Vermiform appendix (tissue), 1 donor: Measurements from ENCODE around the genes PHACTR3 and CDH4.

DNA sequence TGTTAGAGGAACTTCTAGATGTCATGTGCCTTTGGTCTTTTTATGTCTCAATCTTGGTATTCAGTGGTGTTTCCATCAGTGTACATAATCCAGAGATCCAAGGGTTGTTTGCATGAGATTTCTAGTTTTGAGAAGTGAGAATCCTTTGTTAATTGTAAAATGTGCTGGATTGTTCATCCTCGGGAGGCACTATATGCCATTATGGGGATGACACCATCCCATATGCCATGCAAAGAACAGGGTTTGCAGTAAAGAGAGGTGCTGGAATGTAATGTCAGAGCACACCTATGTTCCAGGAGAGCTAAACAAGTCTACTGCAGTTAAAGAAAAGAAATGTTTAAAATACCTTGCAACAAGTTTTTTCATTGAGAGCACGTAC, 29.2 kb downstream of the RAB22A start:
- PRO-cap, result no peak

DNA sequence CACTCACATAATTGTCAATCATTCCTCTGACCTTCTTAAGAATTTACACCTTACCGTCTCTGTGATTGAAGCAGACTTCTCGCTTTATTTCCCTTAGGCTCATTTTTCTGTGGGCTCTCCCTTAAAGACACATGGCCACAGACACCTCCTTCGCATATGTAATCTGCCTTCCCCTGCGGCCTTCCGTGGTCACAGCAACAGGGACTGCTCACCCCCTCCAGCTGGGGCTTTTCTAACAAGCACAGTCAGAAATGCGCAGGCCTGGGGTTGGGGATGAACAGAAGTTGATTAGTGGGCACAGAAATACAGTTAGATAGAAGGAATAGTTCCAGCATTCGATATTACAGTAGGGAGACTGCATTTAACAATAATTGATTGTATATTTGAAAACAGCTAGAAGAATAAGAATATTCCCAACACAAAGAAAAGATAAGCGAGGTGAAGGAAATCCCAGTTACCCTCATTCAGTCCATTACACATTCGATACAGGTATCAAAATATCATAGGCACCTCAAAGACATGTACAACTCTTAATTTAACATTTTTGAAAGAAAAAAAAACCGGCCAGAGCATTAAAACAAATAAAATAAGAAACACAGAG, 22.9 kb upstream of the VAPB start:
- PRO-cap, result no peak

DNA sequence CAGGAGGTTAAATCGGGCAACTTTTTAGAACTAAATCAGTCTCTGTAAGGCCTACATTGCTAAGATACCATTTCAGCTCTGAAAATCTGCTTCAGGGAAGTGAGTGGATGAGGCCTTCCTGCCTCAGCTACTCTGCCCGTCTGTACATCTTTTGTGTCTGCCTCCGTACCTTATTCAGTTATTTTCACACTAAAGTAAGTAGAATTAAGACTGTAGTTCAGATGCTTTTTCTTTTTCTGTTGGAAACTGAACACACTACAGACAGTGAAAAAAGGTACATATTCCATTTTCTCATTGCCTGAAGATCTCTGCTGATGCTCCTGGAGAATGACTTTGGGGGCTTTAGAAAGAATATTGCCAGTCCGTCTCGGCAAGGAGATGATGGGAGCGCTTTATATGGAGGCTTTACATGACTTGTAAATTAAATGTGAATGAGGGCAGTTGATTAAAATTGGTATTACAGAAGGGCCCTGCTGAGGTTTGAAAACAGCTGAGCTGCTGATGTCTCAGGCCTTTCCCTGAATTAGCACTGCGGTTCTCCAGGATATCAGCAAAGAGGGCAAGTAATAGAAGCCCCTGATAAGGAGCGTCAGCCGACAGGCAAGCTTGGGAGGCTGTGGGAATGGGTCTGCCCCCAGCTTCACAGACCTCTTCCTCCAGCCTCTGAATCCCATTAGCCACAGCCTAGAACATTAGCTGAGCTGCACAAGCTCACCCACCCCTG, 59.6 kb downstream of the VAPB start:
- PRO-cap, result no peak

DNA sequence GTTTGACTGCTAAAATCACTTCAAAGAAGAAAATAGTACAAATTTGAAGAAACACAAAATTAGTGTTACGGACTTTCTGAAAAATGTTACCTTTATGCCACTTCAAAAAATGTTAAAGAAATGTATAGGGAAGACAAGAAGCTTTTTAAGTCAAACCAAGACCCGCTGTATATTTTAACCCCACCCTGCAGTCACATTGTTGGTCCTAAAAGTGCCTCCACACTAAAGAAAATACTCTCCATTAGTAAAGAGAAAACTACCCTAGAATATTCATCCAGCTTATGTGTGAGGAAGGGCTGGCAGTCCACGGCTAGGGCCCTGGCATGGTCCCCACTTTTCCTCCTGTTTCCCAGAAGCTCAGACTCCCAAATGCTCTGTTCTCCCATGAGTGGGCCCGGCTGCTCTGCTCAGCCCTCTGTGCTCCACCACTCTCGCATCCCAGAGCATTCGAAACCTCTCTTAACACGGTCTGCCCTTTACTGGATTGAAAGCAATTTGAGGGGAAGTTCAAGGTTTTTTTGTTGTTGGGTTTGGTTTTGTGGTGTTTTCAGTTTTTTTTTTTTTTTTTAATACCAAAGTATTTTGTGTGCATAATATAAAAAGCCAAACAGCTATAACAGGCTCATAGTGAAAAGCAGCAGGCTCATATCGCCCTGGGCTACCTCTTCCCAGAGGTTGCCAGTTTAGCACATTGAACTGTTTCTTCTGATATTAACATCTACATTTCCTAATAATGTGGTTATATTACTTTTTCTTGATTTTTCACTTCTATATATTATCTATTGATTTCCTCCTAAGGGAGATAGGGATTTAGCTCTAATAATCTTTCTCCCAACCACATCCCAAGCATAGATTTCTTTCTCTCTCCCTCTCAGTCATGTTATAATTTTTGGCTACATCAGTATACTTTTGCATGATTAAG, 61.7 kb downstream of the APCDD1L start:
- PRO-cap, result no peak

GRCh38 chr20:58690613-58691331, 1.8 kb upstream of the NPEPL1 start:
- PRO-cap, result no peak

GRCh38 chr20:58839374-58839994, 51.7 kb upstream of the GNAS start:
- PRO-cap, result no peak

DNA sequence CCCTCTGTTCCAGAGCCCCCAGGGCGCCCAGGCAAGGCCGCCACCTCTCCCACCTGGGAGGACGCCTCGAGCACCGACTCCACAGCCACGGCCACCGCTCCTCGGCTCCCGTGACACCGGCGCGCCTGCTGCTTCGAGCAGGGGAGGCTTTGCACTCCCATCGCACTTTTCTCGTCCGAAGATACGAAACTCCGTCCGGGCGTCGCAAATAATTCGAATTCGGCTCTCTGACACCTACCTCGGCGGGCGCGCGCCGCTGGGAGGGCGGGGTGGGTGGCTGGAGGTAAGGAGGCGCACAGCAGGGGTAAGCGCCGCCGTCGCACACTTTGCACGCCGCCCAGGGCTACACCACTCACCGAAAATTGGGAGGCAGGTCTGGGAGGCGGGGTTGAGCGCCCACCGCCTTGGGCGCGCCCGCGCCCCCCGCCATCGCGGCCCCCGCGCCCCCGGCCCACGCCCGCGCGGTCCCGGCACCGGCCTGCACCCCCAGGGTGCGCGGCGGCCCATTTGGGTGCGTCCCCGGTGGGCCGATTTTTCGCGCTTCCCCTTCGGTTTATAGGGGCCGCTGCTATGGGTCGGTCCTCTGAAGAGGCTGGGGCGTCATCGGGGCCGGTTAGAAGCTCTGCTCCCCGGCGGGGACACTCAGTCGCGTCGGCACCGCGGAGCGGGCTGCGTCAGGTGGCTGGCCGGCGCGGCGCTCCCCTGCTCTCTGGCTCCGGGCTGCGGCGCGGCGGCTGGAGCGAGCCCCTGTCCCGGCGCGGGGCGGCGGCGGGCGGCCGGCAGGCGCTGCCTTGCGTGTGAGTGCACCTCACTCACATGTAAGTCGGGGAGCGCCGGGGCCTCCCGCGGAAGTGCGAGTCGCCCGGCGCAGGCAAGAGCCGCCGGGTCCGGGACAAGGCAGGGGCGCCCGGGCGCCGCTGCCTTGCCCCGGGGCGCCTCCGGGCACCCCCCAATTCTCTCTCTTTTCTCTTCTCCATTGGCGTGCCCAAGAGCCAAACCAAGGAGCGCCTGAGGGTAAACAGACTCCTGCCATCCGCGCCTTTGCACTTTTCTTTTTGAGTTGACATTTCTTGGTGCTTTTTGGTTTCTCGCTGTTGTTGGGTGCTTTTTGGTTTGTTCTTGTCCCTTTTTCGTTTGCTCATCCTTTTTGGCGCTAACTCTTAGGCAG, 2.3 kb upstream of the GNAS start:
- PRO-cap, result bidirectional peak, plus-strand start at position 645 of the sequence, minus-strand start at position 258 of the sequence

GRCh38 chr20:58890720-58891211, 455 bp upstream of the GNAS start:
- PRO-cap, result bidirectional peak, plus-strand start at chr20:58891080, minus-strand start at chr20:58890932

GRCh38 chr20:58992962-58994060, 12.3 kb downstream of the NELFCD start:
- PRO-cap, result no peak

DNA sequence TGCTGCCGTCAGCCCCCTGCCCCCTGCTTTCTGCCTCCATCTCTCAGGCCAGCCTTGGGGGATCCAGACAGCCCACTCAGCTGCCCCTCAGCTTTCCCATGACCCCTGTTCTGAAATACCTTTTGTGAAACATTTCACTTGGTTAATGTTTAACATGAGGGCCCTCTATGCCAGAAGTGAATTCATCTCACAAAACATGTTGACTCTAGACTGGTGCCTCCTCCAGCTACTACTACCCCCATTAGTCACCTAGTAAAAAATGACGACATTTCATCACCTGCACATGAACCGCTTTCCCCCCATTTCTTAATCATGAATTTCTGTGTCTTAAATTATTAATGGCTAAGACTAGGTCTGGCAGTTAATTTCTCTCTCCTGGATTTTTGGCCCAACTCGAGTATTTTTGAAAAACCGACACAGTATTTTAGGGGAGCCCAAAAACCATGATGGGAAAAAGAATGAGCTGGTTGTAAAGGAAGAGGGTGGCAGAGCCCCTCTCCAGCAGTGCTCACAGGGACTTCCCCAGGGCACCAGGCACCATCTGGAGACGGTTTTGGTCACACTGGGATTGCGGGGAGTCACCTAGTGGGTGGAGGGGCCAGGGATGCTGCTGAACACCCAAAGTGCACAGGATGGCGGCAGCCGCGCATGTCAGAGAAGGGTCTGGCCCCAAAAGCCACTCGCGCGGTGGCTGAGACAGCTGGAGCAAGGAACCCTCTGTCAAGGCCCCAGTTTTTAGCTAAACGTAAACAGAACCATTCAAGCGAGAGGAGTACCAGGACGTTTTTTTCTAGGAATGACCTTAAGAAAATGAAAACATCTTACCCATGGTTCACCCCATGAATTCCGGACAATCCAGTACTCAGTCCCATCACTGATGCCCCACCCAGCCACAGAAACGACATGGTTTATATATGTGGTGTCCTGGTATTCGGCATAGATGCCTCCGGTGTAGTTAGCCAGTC, 11.0 kb downstream of the CTSZ start:
- PRO-cap, result no peak

DNA sequence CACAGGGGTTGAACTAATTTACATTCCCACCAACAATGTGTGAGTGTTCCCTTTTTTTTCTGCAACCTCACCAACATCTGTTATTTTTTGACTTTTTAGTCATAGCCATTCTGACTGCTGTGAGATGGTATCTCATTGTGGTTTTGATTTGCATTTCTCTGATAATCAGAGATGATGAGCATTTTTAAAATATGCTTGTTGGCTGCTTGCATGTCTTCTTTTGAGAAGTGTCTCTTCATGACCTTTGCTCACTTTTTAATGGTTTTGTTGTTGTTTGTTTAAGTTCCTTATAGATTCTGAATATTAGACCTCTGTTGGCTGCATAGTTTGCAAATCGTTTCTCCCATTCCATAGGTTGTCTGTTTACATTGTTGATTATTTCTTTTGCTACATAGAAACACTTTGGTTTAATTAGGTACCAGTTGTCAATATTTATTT, 1.8 kb upstream of the ZNF831 start:
- PRO-cap, result unidirectional peak, minus-strand start at position 69 of the sequence

- PRO-cap, result bidirectional peak, plus-strand start at chr20:59164902, minus-strand start at chr20:59164871
These were observed 1.2 kb downstream of the ZNF831 start for GRCh38 chr20:59164626-59165482.

- PRO-cap, result no peak
These were observed 1.9 kb downstream of the ZNF831 start for GRCh38 chr20:59165483-59165972.

DNA sequence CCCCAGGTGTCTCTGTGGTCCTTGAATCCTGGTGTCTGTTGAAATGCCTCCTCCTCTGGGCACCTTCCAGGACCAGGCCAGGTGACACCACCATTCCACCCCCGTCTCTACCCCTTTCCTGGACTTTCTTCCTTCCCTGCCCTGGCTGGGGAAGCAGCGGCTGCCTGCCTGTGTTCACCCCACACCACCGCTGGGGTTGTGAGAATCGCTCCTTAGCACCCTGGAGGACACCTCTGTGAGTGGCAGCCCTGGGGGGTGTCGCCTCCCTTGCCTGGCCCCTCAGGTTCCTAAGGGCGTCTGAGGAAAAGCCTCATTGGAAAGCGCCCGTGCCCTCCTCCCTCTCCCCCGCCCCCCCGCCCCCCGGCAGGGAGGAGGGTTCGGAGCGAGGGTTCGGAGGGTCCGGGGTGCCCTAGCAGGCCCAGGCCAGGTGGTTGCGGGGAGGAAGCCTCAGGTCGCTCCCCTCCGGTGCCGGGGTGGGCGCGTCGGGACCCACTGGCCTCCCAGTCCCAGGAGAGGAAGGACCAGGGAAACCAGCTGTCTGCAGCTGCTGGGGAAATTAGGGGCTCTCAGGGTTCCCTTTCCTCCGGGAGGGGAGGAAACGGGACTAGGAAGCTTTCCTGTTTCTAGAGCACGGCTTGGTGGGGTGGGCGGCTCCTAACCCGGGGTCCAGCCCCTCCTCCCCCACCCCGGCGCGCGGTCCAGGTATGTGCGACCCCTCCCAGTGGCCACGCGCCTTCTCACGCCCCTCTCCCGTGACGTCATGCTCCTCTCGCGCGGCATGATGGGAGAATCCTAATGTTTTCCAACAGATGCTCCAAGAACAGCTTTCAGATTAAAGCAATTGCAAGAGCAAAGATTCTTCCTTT, at the start of gene PHACTR3:
TSS of gene PHACTR3 (plus strand) at position 830 of the 866 bp plus-strand sequence.
- PRO-cap, result no peak

GRCh38 chr20:59604632-59605143, 348 bp downstream of the PHACTR3 start:
- PRO-cap, result no peak

DNA sequence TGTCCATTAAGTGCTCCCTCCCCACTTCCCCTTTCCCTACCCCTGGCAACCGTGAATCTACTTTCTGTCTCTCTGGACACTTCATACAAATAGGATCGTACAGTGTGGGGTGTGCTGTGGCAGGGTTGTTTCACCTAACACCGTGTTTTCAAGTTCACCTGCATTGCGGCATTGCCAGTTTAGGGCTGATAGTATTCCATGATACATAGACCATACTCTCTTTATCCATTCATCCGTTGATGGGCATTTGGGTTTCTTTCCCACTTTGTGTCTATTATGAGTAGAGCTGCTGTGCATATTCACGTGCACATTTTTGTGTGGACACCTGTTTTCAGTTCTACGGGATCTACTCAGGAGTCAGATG, 118.9 kb downstream of the PHACTR3 start:
- PRO-cap, result no peak

GRCh38 chr20:60201953-60202455, 243.8 kb downstream of the CDH26 start:
- PRO-cap, result unidirectional peak, minus-strand start at chr20:60202121

DNA sequence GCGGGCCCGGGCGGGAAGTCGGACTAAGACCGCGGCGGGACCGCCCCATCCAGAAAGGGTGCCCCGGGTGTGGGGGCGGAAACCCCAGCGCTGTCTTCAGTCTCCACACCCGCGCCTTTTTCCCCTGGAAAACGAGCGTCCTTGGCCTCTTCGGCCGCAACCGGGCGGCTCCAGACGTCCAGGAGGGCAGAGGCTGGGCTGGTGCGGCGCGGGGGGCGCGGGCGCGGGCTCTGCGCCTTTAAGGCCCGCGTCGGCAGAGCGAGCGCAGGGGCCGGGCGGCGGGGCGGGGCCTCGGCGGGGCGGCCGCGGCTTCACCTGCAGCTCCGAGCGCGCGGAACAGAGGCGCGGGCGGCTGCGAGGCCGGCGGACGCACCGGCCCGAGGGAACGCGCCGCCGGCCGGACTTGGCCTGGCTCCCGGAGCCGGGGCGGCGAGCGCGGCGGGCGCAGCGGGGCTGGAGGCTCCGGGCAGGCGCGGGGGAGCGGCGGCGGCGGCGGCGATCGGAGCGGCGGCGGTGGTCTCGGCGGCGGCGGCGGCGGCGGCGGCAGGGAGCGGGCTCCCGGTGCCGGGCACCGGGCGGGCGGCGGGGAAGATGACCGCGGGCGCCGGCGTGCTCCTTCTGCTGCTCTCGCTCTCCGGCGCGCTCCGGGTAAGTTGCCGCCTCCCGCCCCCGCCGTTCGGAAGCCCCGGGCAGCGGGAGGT, at the start of gene CDH4:
TSS of gene CDH4 (plus strand) at position 339 of the 701 bp plus-strand sequence.
- PRO-cap, result unidirectional peak, plus-strand start at position 339 of the sequence

DNA sequence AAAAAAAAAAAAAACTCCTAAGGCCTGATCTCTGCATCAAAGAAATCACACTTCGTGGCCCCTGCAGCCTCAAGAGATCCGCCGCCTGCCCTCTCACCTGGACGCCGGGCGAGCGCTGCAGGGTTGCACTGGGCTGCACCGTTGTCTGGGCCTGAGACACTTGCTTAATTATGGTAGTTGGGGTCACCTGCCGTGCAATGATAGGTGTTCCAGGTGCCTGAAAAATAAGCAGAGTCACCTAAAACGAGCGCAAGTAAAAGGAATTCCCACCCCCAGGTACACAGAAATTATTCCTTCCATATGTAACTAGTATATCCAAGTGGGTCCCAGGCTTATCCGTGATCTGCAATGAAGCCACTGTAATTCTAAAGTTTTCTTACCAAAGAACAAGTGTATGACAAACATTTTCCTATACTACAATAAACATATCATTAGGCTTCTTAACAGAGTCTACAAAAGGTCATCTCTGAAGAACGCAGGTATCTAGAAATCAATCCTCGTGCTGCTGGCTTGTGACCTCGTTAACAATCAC, 52.9 kb downstream of the TAF4 start:
- PRO-cap, result no peak

DNA sequence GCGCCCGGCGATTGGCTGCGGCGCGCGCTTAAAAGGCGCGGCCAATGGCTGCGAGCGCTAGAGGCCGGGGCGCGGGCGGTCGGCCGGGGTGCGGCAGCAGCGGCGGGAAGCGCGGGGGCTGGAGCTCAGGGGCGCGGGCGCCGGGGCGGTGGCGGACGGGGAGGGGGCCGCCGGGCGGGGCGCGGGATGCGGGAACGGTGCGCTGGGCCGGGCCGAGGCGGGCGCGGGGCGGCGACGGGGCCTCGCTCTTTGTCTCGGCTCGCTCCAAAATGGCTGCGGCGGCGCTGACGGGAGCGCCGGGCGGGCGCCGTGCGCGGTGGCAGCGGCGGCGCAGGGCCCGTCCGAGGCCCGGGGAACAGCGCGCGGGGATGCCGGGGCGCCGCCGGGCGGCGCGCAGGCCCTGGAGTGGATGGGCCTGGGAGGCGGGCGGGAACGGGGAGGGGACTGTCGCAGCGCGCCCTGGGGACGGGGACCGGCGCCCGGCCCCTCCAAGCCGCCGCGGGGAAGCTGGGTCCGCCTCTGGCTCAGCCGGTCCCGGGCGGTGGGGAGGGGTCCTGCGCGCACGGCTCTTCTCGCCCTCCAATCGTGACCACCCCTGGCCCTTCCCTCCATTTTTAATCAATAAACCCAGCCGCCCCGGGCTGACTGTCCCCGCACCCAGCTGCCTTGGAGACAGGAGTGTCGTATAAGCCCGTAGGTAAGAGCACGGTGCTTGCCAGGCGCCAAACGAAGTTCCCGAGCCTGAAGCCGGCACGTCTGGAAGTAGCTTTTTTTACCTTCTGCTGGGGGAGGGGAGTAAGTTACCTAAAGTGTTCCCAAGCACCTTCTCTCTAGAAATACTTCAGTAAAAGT, 540 bp upstream of the TAF4 start:
- PRO-cap, result bidirectional peak, plus-strand start at position 60 of the sequence, minus-strand start outside the sequence; bidirectional peak, plus-strand start at position 267 of the sequence, minus-strand start at position 270 of the sequence; bidirectional peak, plus-strand start at position 491 of the sequence, minus-strand start at position 500 of the sequence; unidirectional peak, minus-strand start at position 734 of the sequence